Endothelial cell (in vitro differentiated cells): ENCODE measurements around the genes ATP1B3 and PCOLCE2.

GRCh38 chr3:141116689-141117198 lies 65.6 kb downstream of the SPSB4 start:
- PRO-cap = no peak

DNA sequence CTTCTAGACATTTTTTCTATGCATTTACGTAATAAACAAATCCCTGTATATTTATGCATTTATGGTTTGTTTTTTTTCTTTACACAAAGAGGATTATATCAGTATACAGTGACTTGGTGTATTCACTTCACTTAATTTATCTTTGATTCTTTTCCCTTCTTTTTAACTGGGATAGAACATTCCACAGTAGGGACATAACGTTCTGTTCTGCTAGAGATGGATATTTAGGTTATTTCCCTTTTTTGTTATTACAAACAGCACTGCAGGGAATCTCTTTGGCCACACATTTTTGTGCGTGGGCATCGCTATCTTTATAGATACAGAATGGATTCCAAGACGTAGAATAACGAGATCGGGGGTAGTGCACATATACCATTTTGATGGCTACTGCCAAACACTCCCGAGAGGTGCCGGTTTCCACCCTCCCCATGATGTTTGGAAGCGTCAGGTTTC lies 44.7 kb downstream of the PXYLP1 start:
- PRO-cap = no peak

DNA sequence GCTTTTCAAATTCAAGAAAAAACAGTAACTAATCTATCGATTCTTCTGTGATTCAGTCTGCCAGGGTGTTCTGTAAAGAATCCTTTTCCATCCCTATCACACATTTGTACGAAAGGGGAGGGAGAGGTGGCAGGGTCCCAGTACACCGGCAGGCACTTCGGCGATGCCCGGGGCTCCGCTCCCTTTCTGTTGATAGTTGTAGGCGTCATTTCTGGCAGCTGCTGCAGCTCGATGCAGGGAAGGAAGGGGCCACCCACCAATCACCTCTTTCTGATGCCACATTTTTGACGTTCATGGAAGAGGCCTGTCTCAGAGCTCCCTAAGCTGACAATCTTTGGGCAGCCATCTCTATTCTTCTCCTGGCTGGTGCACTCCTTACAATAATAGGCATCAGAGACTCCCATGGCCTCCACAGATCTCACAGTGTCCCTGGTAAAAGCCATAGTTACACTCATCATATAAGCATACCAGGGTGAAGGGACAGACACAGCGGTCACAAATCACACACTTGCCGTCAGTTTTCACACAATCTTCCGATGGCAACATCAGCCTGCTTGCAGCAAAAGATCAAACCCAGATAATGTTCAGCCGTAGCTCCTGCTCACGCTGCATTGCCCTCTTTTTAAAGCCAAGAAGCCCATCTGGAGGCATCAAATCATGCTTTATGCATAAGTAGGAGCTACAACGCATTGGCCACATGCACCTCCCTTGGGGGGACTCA lies 60.8 kb upstream of the ZBTB38 start:
- PRO-cap = no peak

DNA sequence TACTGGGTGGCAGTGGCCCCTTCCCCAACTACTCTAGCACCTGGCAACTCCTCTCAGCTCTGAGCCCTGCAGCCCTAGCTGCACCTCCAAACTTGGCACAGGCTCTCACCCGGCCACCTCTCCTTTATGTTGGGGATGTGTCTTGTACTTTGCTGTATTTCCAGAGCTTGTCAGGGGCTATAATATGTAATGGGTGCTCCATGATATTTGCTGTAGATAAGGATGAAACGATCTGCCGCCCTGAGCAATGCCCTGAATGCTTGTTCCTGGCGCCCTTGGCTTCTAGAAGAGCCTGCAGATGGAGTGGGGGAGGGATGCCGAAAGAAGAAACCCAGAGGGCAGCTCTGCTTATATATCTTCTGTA lies 35.9 kb upstream of the ZBTB38 start:
- PRO-cap = no peak

DNA sequence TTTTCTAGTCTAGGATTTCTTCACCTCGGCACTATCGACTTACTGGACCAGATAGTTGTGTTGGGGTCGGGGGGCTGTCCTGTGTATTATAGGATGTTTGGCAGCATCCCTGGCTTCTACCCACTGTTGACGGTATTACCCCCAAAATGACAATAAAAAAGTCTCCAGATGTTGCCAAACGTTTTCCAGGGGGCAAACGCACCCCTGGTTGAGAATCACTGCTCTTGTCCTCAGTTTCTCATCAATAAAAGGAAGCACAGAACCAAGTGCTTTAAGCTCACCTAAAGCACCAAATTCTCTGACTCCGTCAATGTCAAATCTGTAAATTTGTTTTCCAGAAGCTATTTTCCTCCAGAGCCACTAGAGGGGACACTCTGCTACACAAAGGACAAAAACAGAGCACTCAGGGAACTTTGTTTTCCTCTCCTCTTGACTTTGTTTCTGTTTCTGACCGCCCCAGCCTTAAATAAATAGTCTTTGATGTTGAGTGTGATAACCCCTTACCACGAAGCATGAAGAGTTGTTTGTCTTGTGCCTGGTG lies 7.6 kb upstream of the ZBTB38 start:
- PRO-cap = no peak

DNA sequence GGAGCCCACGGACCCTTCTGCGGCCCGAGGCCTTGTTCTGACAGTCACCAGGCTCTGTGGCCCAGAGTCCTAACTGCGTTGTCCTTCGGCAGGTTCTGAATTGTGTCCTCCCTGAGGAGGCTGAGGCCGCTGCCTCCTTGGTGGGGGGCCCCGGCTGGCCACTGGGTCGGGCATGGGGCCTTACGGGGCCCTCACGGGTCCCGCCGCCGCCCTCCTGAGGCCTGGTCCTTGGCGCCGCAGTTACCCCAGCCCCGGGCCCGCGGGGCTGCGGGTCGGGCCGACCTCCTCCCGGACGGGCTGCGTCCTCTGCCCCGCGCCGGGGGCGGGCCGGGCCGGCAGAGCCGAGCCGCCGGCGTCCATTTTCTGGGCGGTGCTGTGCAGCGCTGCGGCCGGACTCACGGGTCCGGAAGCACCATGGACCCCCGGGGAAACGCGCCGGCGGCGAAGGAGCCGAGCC lies 33.7 kb downstream of the ZBTB38 start:
- PRO-cap = bidirectional peak, plus-strand start at position 64 of the sequence, minus-strand start at position 58 of the sequence; bidirectional peak, plus-strand start at position 360 of the sequence, minus-strand start outside the sequence

DNA sequence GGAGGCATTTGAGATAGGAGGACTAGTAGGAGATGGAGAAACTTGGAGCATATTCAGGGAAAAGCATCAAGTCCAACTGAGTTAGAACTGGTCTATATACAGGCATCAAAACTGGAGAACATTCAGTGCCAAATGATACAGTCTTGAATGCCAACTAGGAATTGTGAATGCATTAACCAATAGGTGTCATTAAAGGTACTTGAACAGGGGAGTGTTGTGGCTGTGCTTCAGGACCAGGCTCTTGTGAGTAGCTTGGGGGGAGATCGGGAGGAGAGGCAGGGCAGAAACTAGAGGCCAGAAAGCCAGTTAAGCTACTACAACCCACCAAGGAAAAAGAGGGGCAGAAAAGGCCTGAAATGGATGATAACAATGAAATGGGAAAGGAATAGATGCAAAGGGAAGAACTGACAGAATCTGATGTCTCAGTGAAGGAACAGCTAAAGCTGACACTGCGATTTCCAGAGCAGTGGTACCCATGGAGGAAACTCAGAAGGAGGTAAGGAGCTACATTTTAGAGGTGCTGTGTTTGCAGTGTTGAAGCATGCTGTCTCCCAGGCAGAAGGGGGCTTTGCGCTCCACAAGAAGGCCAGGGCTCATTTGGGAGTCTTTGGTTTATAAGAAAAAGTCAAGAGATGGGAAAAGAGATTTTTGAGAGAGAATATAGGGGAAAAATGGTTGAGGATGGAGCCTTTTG lies 37.8 kb downstream of the ZBTB38 start:
- PRO-cap = no peak

GRCh38 chr3:141410207-141411216 lies 42.2 kb downstream of the ZBTB38 start:
- PRO-cap = no peak

DNA sequence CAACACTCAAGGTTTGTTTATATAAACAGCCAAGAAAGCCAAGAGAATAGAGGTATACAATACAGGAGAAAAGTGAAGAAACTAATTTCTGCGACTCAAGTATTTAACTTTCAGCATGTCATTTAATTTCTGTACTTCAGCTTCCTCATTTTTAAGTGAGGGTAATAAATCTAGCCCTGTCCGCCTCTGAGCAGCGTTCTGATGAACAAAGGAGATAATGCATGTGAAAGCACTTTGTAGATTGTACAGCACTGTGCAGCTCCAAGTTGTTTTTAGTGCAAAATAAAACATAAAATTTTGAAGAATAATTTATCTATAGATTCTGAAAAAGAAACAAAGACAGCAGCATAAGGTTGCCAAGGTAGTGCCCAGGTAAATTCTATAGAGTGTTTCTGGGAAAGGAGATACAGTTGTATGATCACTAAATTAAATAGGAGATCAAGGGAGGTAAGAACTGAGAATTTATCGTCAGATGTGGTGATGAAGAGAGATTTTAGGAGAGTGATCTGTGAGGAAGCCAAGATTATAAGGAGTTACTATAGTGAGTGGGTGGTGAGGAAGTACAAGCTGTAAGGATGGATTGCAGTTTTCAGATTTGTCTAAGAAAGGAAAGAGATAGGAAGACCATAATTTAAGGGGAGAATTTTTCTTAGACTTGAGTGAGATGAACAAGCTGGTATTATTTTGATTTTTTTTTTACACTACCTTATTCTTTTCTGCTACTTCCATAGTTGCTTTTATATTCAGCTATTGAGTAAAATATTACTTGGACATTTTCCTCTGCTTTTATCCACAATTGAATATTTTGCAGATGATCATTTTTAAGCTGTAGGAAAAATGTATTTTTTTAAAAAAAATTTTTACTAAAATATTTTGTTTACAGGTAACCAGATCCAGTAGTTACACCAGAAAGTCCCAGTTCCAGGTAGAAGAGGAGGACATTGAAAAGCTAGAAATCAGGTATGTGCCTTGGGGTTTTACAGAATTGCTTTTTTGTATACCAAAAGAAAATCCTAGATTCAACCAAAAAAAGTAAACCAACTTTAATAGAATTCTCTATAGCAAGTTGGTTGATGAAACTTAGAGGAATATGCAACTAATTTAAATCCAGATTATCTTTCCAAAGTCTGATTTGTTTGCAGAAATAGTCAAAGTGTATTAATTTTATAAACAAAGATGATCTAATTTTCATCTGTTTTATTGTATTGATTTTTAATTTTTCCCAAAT lies 71.6 kb downstream of the RASA2 start:
- PRO-cap = no peak

- PRO-cap = no peak
Measured at GRCh38 chr3:141646625-141647115, 91.4 kb upstream of the RNF7 start.

GRCh38 chr3:141686615-141687518 lies 51.2 kb upstream of the RNF7 start:
- PRO-cap = no peak

DNA sequence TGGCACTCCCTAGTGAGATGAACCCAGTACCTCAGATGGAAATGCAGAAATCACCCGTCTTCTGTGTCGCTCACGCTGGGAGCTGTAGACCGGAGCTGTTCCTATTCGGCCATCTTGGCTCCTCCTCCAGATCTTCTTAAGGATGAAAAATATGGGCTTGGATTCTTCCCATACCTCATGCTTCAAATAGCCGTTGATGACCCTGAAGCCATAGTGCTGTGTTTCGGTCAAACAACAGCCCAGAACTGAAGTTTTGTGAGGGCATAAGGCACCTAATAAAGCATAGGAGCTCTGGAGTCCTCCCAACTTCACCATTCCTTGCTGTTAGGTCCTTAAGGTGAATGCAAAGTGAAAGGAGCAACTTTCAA lies 198 bp upstream of the GRK7 start:
- PRO-cap = no peak

DNA sequence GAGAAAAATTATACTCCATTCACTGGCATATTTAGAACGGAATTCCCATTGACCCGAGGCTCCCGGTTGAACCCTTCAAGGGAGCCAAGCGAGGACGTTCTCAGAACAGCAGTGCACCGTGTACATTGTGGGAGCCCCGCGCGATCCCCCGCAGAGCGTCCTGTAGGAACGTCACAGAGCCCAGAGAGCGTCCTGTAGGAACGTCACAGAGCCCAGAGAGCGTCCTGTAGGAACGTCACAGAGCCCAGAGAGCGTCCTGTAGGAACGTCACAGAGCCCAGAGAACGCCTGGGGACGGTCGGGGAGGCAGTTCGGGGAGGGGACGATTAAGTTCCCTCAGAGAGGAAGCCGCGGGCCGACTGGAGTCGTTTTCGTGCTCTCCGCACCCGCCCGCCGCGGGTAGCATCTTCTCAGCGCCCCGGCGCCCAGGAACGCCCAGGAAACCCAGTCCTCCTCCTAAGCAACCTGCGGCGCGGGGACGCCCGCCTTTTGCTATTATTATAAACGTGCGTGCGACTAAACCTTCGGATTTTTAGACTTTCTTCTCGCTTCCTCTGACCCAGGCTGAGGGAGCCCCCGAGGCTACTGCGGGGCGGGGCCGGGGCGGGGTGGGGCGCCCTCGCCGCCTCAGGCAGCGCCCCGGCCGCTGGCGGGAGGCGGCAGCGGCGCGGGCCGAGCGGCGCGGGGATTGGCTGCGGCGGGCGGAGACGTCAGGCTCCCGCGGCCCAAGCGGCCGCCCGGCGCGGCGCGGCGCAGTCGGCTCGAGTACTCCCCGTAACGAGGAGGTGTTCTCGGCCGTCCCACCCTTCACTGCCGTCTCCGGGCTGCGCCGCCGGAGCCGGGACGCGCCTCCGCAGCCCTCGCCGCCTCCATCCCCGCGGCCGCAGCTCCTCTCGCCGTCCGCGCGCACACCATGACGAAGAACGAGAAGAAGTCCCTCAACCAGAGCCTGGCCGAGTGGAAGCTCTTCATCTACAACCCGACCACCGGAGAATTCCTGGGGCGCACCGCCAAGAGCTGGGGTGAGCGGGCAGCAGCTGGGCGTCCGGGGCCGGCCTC lies at the start of gene ATP1B3:
ATP1B3 (plus strand) TSS at position 754 of the 1,058 bp plus-strand sequence.
- PRO-cap = bidirectional peak, plus-strand start at position 270 of the sequence, minus-strand start at position 127 of the sequence; bidirectional peak, plus-strand start at position 754 of the sequence, minus-strand start at position 586 of the sequence

- PRO-cap = no peak
Measured at GRCh38 chr3:141898658-141899340, 22.4 kb downstream of the ATP1B3 start.

DNA sequence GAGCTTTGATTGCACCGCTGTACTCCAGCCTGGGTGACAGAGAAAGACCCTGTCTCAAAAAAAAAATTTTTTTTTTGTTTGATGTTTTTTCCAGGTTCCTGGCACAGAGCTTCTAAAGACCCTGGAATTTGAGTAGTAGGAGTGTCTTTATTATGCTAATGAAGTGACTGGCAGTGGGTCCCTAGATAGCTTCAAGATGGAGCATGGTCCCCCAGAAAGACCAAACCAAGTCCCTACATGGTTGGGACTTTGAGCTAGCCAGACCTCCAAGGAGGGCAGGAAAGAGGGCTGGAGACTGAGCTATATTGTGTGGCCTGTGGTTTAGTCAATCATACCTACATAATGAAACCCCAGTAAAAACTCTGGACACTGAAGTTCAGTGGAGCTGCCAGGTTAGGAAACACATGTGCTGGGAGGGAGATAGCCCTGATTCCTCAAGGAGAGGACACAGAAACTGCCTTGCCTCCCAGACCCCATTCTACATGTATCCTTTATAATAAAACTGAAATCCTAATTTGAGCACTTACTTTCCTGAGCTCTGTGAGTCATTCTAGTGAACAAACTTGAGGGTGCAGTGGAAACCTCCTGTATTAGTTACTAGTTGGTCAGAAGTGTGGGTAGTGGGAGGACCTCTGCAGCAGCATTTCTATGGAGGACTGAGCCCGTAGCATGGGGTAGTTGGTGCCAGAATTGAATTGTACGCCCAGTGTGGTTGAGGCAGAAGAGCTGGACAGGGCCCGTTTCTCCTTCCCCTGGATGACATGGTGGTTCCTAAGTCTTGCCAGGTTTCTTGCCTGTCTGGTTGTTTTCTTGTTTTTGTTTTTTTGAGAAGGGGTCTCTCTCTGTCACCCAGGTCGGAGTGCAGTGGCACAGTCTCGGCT lies 23.8 kb downstream of the ATP1B3 start:
- PRO-cap = no peak

DNA sequence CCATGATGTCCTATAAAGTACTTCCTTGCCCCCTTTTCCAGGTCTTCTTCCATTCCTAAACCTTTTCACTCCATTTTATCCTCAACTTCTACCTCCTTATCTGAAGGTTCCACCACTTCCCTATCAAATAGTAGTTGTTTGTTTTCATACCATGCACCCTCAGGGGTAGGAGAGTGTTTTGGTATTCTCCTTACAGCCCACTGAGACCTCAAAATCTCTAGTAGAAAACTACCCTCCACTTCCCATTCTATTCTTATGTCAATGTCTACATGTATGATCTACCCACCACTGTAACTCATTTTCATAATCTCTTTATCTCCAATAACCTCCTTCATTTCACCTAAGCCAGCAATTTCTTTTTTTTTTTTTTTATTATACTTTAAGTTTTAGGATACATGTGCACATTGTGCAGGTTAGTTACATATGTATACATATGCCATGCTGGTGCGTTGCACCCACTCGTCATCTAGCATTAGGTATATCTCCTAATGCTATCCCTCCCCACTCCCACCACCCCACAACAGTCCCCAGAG lies 55.8 kb downstream of the XRN1 start:
- PRO-cap = no peak

GRCh38 chr3:142479475-142480181 lies 31.8 kb upstream of the XRN1 start:
- PRO-cap = no peak

- PRO-cap = unidirectional peak, minus-strand start at chr3:142596655
Measured at GRCh38 chr3:142596565-142596757, 268 bp downstream of the PLS1 start.

GRCh38 chr3:142731989-142732696 lies 8.3 kb downstream of the TRPC1 start:
- PRO-cap = no peak

DNA sequence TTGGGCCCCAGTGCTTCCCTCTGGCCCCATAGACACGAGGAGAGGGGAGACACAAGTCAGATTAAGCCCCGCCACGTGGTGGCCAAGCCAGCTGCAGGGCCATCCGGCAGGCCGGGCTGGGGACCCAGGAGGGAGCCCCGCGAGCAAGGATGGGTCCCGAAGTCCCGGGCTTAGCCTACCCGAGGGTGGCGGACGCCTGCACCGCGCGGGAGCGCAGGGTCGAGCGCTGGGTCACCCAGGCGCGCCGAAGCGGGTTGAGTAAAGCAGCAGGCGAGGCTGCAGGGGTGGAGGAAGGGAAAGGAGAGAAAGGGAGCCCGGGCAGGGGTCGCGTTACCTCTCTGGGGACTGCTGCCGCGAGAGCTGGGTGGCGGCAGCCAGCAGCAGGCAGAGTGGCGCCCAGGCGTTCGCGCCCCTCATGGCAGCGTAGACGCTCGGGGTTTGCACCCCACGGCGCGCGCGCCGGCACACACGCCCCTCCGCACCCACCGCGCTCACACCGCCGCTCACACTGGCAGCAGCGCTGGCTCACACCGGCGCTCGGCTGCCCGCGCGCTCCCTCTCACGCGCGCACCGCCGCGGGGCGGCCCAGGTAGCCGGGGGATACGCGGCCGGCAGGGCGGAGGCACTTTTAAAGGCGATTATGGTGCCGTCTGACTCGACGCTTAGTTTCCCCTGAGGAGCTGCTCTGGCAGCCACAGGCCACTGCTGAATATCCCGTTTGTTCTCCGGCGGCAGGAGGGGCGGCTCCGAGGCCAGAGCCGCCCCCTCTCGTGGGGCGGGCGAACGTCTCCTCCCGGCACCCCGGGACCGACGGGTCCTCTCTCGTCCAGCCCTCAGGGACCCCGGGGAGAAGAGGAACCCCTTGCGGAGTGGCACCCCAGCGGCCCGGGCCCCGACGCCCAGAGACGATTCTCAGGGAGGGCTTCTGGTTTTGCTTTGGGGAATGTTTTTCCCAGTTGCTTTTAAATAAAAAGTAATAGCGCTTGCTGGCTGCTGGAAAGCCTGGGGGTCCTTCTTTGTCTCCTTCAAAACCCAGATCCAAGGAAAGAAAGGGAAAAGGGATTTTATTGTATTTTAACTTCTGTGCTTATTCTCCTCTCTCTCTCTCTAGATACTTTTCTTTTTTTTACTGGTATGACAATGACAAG lies at the start of gene PCOLCE2:
PCOLCE2 (minus strand) TSS at position 604 of the 1,148 bp plus-strand sequence.
- PRO-cap = unidirectional peak, minus-strand start at position 696 of the sequence